Stomach (tissue), 7 donors: ENCODE results near the genes INTS6L, CT45A5, SLC9A6 and ZIC3.

DNA sequence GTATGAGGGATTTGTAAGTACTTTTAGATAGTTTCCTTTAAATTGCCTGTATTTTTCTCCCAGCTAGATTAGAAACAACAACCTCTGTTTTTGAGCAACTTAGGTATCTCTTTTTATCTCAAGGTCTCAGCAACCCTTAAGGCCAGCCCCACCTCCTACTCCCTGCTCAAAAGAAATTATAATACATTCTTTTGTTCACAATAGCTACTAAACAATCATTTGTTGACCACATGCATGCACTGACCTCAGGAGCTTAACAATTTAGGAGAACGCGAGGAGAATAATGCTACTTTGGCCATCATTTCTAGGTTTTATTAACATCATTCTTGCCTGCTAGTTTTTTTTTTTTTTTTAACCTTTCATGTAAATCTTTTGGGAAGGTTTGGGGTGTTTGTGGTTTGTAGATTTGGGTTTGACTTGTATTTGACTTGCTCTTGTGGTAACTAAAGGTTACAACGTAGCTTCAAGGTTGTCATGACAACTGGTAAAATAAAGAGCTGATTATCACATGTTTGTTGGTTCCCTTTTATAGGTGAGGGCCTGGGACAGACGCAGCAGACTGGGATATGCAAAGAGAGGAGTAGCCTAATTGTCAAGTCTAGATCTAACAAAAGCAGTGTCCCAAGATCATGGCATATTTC lies 3.3 kb upstream of the PABIR3 start:
- PRO-cap: no peak
- RAMPAGE, long total RNA, 5 experiments: no peak in any of the 5 experiments
- RRBS: no CpG with 5 or more reads among the region's 4 CpGs

DNA sequence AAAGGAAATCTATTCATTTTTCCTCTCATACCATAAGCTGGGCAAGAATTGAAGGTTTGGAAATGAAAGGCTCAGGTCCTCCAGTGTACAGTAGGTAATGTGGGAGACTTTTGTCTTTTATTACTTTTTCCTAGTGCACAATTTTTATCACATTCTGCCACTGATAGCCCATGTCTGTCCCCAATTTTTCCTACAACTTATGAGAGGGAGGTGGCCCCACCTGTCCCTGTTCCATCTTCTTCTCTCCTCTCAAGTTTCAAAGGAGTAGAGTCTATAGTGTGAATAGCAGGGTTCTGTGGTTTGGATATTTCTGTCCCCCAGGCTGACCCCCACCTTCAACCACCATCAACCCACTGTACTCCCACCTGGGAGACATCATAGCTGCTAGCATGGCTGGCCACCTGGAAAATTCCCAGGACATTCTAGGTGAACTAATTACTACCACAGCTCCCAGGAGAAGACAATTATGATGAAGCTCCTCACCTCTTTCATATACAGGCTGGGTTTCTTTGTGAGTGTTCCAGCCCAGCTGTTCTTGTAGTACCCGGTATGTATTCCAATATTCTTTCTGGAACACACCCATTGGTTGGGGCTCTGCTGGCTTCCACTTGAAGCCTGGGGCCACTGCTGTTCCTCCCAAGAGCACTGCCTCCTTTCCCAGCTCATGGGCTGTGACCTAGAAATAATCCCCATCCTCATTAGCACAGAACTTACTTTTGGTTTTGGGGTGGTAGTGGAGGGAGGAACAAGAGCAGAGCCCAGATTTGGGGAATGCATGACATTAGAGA lies 17.3 kb upstream of the ETDC start:
- PRO-cap: no peak
- RAMPAGE, long total RNA, 5 experiments: start-site peak on the minus strand in 1 of 5 experiments, centred at position 336 of the sequence, 5 reads per replicate
- RRBS: no CpG with 5 or more reads among the region's 1 CpG

DNA sequence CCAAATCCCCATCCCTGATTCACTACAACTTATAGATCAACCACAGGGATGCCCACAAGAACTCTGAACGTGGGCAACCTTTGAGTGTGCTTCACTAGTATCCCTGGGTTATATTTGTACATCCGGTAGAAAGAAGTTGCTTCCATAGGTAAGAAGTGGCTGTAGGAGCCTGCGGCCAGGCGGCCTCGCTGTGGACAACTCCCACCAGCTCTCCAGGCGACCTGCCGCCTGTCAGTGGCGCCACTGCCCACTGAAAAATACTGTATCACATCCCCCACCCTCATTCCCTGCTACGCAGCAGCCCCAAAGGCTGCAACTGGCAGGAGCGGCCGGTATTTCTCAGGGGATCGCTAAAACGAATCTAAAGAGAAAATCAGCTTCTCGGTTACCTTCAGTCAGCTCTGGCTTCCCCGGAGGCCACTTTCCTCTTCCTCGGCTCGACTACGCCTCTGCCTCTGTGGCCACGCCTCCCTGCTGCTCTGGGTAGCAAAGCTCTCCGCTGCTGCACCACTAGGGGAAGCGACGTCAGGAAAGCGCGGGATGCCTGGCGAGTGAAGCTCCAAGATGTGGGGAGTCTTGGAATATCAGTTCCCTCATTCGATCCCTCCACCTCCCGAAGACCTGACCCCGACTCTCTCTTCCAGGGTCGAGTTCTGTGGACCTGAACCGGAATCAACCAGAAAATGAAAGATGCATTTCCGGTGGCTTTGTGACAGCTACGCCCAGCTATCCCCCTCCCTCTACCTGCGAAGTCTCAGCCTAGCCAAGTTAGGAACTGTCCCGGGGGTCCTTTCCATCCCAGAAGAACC lies 13.7 kb upstream of the ETDC start:
- PRO-cap: no peak
- RAMPAGE, long total RNA, 5 experiments: no peak in any of the 5 experiments
- RRBS: 60% methylated on average over 9 of the region's 34 CpGs

DNA sequence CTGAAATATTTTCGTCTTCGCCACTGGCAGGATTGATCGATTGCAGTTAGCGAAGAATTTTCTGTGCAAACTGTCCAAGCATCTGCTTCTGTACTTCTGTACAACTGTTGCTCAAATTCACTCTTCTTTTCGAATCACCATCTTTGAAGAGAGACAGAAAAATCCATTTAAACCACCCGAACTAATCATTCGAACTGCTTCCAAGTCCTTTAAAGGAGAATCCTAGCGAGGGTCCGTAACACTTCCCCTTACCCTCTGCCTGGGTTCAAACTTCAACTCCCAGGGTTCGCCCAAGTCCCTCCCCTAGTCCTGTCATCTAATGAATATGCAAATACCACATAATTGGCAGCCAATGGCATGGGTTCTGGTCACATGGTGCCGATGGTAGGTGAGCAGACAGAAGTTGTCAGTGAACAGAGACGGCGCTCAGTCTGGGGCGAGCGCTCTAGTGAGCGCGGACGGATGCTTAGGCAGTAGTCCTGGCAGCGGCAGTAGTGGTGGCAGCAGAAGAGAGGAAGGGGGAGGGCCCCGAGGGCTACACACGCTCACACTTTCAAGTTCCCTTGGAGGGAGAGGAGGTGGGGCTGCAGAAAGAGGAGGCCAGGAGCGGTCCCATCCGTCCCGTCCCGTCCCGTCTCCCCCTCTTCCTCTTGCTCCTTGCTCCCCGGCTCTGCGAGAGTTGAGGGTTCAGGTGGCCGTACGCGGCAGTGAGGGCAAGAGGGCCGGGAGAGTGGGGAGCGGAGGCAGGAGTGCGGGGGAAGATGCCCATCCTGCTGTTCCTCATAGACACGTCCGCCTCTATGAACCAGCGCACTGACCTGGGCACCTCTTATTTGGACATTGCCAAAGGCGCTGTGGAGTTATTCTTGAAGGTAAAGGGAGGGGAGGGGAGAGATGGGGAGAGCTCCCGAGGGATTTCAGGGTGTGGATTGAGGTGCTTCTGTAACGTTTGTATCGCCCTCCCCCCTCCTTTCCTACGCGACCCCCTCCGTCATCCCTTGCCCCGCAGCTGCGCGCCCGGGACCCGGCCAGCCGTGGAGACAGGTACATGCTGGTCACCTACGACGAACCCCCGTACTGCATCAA lies at the start of gene INTS6L:
Gene INTS6L, plus strand, starts transcription at position 429 of the 1,086 bp plus-strand sequence.
- PRO-cap: bidirectional peak, plus-strand start at position 429 of the sequence, minus-strand start at position 257 of the sequence
- RAMPAGE, long total RNA, 5 experiments: start-site peak on the plus strand in 4 of 5 experiments, centred at positions 388 to 587 of the sequence, 5 to 22 reads per replicate
- RRBS: 21% methylated on average over 6 of the region's 53 CpGs

- PRO-cap: no peak
- RAMPAGE, long total RNA, 5 experiments: no peak in any of the 5 experiments
- RRBS: no CpG with 5 or more reads among the region's 16 CpGs
Measured at GRCh38 chrX:135785422-135785818, at the start of gene CT45A5. Gene CT45A5 (minus strand): TSS chrX:135785503.

- PRO-cap: bidirectional peak, plus-strand start at chrX:135985435, minus-strand start at chrX:135985374; unidirectional peak, plus-strand start at chrX:135985680
- RAMPAGE, long total RNA, 5 experiments: start-site peak on the plus strand in 4 of 5 experiments, at chrX:135985422-135985873 at its widest, 10 to 77 reads per replicate
- RRBS: 20% methylated on average over 28 of the region's 77 CpGs
Measured at GRCh38 chrX:135985042-135986075, at the start of gene SLC9A6. Gene SLC9A6 (plus strand): TSS chrX:135985435.

GRCh38 chrX:136028893-136029645 lies 43.8 kb downstream of the SLC9A6 start:
- PRO-cap: no peak
- RAMPAGE, long total RNA, 5 experiments: start-site peak on the plus strand in 2 of 5 experiments, at chrX:136028832-136029413 at its widest, 5 to 10 reads per replicate
- RRBS: no CpG with 5 or more reads among the region's 9 CpGs

- PRO-cap: bidirectional peak, plus-strand start at chrX:136169670, minus-strand start at chrX:136169335
- RAMPAGE, long total RNA, 5 experiments: start-site peak on the plus strand in 2 of 5 experiments, at chrX:136169896-136169973 at its widest, 14 to 24 reads per replicate
- RRBS: no CpG with 5 or more reads among the region's 17 CpGs
Measured at GRCh38 chrX:136169100-136170080, 27.5 kb upstream of the FHL1 start.

DNA sequence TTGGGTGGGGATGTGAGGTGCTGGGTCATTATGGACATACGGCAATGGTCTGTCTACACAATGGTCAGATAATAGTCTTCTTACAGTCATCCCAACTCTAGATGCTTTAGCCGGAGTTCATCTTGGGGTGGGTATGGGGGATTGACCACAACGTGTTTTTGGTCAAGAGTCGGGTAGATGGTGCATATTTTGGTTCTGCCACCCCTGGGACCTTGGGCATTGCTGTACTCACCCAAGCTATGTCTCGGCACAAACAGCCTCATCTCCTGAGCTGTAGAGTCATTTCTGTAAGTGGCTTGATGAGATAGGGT lies 8.3 kb upstream of the FHL1 start:
- PRO-cap: no peak
- RAMPAGE, long total RNA, 5 experiments: no peak in any of the 5 experiments
- RRBS: 91% methylated on average over 1 of the region's 5 CpGs

- PRO-cap: no peak
- RAMPAGE, long total RNA, 5 experiments: no peak in any of the 5 experiments
- RRBS: no CpG with 5 or more reads among the region's 3 CpGs
Measured at GRCh38 chrX:136197670-136198153, 865 bp downstream of the FHL1 start.

DNA sequence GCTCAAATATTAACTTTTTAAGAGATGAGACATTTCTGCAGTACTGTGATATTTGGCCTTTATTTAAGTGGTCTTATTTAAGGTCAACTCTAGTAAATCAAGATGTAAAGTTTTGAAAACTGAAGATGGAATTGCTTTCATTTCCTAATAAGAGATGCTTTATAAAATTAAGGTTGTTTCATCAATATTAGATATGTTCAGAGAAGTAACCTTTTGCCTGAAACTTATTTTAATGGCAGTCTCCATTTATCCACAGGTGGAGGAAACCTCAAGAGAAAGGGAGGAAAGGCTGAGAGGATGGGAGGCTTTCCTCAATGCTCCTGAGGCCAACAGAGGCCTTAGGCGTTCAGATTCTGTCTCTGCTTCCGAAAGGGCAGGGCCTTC lies 13.2 kb downstream of the HTATSF1 start:
- PRO-cap: no peak
- RAMPAGE, long total RNA, 5 experiments: no peak in any of the 5 experiments
- RRBS: no CpG with 5 or more reads among the region's 2 CpGs

DNA sequence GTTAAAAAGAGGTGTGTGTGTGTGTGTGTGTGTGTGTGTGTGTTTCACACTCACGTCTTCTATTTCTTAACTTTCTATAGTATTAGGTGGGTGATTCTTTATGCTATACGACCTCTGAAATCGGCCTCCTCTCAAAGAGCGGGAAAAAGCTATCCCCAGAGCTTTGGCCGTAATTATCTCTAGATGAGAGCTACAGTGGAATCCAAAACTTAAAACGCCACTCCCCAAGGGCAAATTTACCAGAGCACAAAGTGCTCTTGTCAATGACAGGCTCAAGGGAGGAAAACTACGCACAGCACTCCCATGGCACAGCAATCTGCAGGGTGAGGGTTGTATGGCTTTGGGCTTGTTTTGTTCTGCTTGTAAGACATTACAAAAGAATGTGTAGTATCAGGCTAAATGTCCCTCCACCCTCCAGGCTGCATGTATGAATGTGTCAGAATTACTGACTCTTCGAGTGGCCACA lies 44.1 kb downstream of the ARHGEF6 start:
- PRO-cap: no peak
- RAMPAGE, long total RNA, 5 experiments: no peak in any of the 5 experiments
- RRBS: no CpG with 5 or more reads among the region's 8 CpGs

GRCh38 chrX:136760019-136760522 lies 20.7 kb downstream of the ARHGEF6 start:
- PRO-cap: no peak
- RAMPAGE, long total RNA, 5 experiments: no peak in any of the 5 experiments
- RRBS: no CpG with 5 or more reads among the region's 2 CpGs

DNA sequence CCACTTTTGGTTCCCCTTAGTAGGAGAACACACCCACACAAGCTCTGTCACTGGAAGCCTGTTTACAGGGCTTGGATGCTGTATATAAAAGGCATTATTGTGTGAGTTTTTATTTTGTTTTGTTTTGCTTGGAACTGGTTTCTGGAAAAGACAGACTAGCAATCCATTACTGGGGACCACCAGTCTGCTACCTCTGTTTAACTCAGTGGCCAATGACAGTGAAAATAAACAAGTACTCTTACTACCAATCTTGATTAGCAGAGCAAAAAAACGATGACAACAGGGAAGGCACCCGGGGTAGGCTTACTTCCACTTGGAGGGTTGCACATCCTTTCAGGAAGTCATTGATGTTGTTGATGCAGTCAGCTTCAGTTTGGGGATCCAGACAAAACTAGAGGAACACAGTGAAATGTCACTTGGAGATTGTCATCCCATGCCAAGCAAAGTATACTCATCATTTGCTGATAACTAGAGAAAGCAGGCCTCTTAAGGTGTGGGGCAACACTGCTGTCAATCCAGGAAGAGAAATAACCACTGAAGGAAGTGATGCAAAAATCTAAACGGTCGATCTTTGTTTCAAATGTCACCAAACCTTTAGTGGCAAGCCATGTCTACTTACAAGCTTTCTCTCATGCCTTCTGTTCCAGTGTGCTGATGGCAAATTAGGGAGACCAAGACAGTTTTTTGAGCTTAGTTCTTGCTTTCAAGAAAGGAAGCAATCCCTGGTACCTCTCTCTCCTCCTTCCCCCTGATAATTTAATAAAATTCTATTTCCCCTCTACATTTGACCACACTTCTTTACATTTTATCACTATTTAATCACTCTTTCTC lies 1.4 kb downstream of the ARHGEF6 start:
- PRO-cap: no peak
- RAMPAGE, long total RNA, 5 experiments: no peak in any of the 5 experiments
- RRBS: no CpG with 5 or more reads among the region's 4 CpGs

GRCh38 chrX:136868353-136869409 lies 11.8 kb downstream of the RBMX start:
- PRO-cap: no peak
- RAMPAGE, long total RNA, 5 experiments: no peak in any of the 5 experiments
- RRBS: no CpG with 5 or more reads among the region's 9 CpGs

- PRO-cap: bidirectional peak, plus-strand start at chrX:136880884, minus-strand start at chrX:136880725
- RAMPAGE, long total RNA, 5 experiments: no peak in any of the 5 experiments
- RRBS: 48% methylated on average over 1 of the region's 12 CpGs
Measured at GRCh38 chrX:136880832-136881213, 298 bp upstream of the RBMX start.

- PRO-cap: no peak
- RAMPAGE, long total RNA, 5 experiments: no peak in any of the 5 experiments
- RRBS: no CpG with 5 or more reads among the region's 6 CpGs
Measured at GRCh38 chrX:136959160-136959821, 74.5 kb downstream of the GPR101 start.

DNA sequence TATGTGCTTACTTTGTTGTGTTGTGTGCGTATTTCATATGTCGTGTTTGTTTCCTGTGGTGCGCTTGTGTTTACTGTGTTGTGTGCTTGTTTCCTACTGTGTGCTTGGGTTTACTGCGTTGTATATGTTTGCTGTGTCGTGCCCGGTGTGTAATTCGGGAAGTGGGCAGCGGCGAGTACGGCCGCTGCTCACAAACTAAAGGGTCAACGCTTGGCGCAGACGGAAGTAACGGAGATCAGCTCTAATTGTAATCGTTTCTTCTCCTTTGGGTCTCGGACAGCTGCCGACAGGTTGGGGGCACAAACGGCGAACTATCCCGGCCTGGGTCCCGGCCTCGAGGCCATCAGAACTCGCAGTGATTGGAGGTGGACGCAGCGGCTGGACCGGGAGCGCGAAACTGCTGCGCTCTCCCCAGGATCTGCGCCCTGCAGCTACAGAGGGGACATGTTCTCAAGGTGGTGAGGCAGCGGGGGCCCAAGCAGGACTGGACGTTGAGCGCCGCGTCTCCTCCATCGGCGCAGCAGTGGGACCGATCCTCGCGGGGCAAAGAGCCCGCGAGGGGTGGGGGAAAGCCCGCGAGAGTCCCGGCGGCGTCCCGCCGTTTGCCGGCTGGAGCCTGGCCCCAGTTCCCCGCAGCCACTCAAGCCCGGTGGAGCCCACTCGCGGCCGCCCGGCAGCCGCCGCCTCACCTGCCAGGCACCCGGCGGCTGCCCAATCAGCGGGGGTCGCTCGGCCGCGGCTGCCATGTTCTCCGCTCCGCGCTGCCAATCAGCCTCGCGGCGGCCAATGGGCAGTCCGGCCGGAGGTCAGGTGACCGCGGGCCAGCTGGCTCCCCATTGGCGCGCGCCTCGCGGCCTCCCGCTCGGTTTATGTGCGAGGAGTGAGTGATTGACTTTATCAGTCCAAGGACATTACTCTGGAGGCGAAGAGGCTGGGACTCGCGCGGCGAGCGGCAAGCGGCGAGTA lies at the start of gene ZIC3:
Gene ZIC3, plus strand, starts transcription at position 897 of the 966 bp plus-strand sequence.
- PRO-cap: no peak
- RAMPAGE, long total RNA, 5 experiments: no peak in any of the 5 experiments
- RRBS: 35% methylated on average over 19 of the region's 92 CpGs

GRCh38 chrX:139533276-139533812 lies 2.8 kb downstream of the F9 start:
- PRO-cap: no peak
- RAMPAGE, long total RNA, 5 experiments: no peak in any of the 5 experiments
- RRBS: no CpG with 5 or more reads among the region's 5 CpGs

DNA sequence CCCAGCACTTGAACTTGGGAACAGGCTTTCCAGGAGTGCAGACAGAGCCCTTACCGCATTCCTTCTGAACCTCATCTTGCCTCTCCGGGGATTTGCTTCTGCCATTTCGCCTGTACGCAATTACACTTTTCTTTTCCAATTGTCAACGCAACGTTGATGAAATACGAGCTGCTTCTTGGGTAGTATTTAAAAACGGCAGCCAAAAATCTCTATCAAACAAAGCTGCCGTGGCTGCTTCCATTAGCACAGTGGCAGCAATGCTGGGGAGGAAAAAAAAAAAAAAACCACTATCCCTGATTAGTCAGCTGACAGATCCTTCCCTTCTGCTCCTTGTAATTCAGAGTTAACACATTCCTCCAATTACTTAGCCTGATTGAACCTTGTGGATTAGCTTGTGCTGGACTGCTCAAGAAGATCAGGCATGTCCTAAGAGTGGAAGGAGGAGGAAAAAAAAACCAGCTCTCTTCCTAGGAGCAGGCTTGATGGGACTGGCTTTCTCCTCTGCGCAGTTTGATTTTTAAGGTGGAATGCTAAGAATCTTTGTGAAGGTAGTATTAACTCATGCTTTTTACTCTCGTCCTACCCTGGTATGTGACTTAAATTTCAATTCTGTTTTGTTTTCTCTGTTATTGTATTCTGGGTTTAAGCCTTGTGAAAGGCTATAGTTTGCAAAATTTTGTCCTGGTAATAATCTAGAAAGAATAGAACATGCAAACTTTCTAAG lies 65.4 kb downstream of the MCF2 start:
- PRO-cap: no peak
- RAMPAGE, long total RNA, 5 experiments: no peak in any of the 5 experiments
- RRBS: no CpG with 5 or more reads among the region's 11 CpGs